Parietal lobe (tissue), 2 donors: ENCODE data around the genes H2AC15, H2BC17 and OR5V1.

GRCh38 chr6:27836086-27836490 lies 2.1 kb downstream of the H2AC15 start:
- RAMPAGE, long total RNA: no peak

DNA sequence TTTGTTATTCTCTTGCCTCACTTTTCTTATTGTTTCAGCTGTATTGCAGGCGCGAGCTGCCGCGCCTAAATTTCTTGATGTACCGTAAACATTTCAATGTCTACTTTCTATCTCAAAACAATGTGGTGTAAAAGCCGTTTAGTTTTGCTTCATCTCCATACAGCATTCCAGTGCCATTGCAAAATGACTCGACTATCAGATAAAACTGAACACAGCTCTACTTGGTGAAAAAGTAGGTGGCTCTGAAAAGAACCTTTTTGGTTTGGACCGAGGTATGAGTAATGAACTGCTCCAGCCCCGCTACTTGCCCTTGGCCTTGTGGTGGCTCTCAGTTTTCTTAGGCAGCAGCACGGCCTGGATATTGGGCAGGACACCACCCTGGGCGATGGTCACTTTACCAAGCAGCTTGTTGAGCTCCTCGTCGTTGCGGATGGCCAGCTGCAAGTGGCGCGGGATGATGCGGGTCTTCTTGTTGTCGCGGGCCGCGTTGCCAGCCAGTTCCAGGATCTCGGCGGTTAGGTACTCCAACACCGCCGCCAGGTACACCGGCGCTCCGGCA lies 449 bp downstream of the H2AC15 start:
- RAMPAGE, long total RNA: no peak

- RAMPAGE, long total RNA: no peak
Observed at GRCh38 chr6:27838206-27838481, at the start of gene H2AC15. H2AC15 (minus strand) TSS chr6:27838375.

DNA sequence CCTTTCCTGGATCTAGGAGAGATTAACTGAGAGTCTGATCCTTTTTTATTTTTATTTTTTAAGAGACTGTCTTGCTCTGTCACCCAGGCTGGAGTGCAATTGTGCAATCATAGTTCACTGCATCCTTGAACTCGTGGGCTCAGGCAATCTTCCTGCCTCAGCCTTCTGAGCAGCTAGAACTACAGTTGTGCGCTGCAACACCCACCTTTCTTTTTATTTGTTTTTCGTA lies 1.4 kb downstream of the H3C12 start:
- RAMPAGE, long total RNA: no peak

DNA sequence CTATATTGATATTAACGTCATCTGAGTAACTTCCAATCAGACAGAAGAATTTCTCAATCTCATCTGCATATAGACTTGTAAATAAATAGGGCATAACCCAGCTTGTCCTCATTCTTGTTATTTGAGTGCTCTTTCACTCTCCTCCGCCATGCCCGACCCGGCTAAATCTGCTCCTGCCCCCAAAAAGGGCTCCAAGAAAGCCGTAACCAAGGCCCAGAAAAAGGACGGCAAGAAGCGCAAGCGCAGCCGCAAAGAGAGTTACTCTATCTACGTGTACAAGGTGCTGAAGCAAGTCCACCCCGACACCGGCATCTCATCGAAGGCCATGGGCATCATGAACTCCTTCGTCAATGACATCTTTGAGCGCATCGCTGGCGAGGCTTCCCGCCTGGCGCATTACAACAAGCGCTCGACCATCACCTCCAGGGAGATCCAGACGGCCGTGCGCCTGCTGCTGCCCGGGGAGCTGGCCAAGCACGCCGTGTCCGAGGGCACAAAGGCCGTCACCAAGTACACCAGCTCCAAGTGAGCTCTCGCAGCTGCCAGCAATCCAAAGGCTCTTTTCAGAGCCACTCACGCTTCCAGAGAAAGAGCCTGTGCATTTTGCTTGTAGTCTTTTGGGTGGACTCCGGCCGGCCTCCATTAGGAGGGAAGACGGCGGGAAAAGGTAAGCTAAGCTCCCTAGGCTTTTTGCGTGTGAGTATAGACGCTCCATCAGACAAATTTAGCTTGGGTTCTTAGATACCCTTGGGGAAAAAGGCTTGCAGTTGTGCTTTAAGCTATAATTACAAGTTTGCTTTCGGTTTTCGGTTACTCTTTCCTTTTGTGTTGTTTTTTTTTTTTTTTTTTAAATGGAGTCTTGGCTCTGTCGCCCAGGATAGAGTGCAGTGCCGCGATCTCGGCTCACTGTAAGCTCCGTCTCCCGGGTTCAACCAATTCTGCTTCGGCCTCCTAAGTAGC lies at the start of gene H2BC17:
H2BC17 (plus strand) TSS at position 111 of the 960 bp plus-strand sequence.
- RAMPAGE, long total RNA: no peak

GRCh38 chr6:28125331-28125902 lies 1.0 kb downstream of the ZSCAN16 start:
- RAMPAGE, long total RNA: no peak

DNA sequence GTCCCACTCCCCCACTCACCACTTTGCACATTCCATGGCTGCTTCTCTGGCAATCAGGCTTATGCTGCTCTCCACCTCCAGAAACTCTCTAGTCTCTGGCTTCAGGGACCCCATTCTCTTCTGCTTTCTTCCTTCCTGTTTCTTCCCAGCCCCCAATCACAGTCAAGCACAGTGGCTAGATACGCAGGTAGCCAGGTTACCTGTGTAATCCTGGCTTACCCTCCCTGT lies 633 bp upstream of the ZKSCAN4 start:
- RAMPAGE, long total RNA: no peak

- RAMPAGE, long total RNA: no peak
Observed at GRCh38 chr6:28337118-28337732, 1.3 kb upstream of the ZSCAN31 start.

- RAMPAGE, long total RNA: no peak
Observed at GRCh38 chr6:28566004-28566843, 20.9 kb downstream of the SCAND3 start.

GRCh38 chr6:28586169-28586891 lies 768 bp downstream of the SCAND3 start:
- RAMPAGE, long total RNA: no peak

DNA sequence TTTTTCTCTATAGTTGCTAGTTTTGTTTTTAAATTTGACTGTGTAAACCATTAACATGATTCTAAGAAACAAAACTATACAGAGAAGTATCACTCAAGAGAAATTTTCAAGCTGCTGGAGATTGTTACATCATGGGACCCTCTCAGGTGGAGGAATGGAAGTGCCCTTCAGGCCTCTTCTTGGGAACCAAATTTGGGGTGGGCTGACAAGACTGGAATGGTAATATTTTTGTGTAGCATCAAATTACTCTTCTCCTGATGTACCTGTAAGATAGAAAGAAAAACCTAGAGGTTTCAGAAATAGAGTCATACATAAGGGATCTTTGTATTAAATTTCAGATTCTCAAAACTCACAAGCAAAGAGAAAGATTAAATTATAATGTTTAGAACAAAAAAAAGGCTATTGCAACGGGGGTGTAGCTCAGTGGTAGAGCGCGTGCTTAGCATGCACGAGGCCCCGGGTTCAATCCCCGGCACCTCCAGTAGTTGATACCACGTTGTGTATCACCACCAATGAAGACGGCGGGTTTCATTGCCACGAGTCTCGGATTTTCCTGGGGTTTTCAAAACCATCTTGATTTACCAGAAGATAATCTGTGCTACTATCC lies 132.3 kb upstream of the SCAND3 start:
- RAMPAGE, long total RNA: no peak

DNA sequence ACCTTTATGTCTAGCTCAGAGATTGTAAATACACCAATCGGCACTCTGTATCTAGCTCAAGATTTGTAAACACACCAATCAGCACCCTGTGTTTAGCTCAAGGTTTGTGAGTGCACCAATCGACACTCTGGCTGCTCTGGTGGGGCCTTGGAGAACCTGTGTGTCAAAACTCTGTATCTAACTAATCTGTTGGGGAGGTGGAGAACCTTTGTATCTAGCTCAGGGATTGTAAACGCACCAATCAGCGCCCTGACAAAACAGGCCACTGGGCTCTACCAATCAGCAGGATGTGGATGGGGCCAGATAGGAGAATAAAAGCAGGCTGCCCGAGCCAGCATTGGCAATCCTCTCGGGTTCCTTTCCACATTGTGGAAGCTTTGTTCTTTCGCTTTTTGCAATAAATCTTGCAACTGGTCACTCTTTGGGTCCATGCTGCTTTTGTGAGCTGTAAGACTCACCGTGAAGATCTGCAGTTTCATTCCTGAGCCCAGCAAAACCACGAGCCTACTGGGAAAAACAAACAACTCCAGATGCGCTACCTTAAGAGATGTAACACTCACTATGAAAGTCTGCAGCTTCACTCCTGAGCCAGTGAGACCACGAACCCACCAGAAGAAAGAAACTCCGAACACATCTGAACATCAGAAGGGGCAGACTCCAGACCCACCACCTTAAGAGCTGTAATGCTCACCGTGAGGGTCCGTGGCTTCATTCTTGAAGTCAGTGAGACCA lies 35.0 kb upstream of the TRIM27 start:
- RAMPAGE, long total RNA: no peak

DNA sequence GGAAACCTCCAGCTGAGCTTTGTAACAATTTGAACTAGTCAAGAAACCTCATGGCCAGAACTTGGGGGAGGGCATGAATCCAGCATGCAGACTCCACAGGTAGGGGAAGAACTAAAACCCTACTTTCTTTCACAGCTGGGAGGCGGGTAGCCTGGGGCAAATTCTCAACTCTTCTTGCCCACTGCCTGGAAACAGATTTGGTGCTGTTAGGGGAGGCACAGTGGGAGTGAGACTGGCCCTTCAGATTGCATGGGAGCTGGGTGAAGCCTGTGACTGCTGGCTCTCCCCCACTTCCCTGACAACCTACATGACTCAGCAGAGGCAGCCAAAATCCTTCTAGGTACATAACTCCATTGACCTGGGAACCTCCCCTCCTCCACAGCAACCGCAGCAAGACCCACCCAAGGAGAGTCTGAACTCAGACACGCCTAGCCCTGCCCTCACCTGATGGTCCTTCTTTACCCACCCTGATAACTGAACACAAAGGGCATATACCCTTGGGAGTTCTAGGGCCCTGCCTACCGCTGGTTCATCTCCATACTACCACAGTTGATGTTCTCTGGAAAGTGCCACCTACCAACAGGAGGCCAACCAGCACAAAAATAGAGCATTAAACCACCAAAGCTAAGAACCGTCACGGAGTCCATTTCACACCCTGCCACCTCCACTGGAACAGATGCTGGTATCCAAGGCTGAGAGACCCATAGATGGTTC lies 37.2 kb upstream of the TRIM27 start:
- RAMPAGE, long total RNA: no peak

GRCh38 chr6:28980718-28981440 lies 24.2 kb downstream of the ZNF311 start:
- RAMPAGE, long total RNA: no peak

DNA sequence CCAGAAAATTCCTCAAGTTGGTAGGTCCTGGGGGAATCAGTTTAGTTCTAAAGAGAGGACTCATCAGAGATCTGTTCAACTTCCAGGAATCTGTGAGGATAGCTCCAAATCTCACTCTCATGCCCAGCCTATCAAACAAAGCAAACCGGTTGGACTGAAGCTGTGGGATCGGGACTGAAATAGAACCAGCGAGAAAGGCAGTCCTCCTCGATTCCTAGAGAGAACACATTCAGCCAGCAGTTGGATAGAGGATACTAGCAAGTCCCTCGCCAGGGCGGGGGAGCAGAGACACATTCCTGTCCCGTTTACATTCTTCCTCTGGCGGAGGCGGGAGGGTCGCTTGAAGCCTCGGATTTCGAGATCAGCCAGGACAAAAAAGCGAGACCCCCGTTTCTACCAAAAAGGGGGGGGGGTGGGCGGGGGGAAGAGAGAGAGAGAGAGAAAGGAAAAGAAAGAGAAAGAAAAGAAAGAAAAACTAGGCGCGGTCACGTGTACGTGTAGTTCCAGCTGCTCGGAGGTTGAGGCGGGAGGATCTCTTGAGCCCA lies 19.6 kb downstream of the ZNF311 start:
- RAMPAGE, long total RNA: no peak

DNA sequence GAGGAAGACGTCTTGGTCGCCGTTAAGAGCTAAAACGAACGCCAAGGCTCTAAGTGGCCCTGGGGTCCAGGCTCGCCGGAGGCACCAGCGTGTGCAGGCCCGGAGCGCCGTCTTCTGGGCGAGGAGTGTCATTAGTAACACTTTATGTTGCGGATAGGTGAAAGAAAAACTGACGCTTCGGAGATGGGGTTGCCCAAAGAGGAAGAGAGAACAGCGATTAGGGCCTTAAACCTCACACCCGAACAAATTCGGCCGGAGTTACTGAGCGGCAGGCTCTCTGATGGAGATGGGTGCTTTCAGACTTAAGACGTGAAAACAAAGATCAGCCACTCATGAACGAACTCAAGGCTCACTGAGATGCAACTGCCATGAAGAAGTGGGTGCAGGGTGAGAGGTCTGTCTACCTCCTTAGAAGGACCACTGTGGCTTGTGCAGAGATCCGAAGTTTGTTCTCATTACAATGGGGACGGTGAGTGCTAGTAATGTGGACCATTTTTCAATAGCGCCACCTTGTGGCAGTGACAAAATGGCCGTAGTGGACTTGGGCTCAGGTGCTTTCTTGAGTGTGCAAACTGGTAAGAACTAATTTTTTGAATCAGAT lies 11.8 kb upstream of the ZNF311 start:
- RAMPAGE, long total RNA: no peak

- RAMPAGE, long total RNA: no peak
Observed at GRCh38 chr6:29368583-29369205, at the start of gene OR5V1. OR5V1 (minus strand) TSS chr6:29368865.

GRCh38 chr6:29627944-29628551 lies 4.9 kb downstream of the GABBR1 start:
- RAMPAGE, long total RNA: no peak

GRCh38 chr6:29791553-29792767 lies 35.7 kb upstream of the HLA-G start:
- RAMPAGE, long total RNA: no peak

- RAMPAGE, long total RNA: no peak
Observed at GRCh38 chr6:29792768-29793142, 34.9 kb upstream of the HLA-G start.